ENCODE data around the gene TAB2.

DNA sequence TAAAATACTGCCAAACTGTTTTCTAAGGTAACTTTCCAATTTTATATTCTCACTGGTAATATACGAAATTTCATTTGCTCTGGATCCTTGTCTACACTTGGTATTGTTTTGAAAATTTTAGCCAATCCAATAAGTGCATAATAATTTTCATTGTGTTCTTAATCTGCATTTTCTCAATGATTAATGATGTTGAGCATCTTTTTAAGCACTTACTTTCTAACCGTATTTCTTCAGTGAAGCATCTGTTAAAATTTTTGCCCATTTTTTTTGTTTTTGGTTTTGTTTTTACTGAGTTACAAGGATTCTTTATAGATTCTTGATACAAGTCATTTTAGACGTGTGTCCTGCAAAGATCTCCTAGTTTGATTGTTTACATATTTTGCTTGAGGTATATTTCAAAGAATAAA, 142.8 kb upstream of the UST start:
- RRBS, result no CpG with 5 or more reads among the region's 3 CpGs

DNA sequence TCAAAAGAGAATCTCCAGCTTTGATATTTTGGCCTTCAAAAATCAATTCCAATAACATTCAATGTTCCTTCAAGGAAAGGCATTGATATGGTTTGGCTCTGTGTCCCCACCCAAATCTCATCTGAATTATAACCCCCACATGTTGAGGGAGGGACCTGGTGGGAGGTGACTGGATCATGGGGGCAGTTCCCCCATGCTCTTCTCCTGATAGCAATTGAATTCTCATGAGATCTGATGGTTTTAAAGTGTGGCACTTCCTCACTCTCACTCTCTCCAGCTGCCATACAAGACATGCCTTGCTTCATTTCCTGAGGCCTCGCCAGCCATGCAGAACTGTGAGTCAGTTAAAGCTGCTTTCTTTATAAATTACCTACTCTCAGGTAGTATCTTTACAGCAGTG, 53.0 kb upstream of the UST start:
- RRBS, result no CpG with 5 or more reads among the region's 1 CpG

DNA sequence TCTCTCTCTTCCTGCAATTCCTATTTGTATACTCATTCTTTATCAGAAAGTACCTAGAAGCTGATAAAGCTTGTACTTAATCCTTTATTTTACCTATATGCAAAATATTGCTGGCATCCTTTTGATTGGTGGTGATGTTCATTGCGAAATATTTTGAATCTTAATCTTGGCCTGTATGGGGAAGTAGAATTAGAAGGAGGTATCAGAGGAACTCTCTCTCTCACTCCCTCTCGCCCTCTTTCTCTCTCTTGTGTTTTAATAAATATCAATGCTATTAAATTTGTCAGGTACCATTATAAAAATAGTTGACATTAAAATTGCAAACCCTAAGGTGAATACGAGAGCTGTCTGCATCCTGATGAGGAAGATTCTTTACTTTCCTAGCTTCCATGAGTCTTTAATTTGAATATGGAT, 52.9 kb downstream of the UST start:
- RRBS, result no CpG with 5 or more reads among the region's 3 CpGs

GRCh38 chr6:148952517-148952822, 205.6 kb downstream of the UST start:
- RRBS, result no CpG with 5 or more reads among the region's 3 CpGs

DNA sequence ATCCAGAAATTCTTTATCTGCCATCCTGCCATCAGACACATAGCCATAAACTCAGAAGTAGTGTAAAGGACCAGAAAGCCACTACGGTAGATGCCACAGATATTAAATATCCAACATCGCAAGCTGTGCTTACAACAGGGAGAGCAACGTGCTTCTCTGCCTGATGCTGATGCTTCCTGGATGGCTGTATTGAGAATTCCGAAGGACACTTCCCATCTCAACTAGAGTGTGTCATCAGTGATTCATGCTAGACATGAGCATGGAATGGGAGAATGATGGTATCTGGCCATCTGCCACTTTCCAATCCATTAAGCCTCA, 265.1 kb downstream of the UST start:
- RRBS, result no CpG with 5 or more reads among the region's 4 CpGs

DNA sequence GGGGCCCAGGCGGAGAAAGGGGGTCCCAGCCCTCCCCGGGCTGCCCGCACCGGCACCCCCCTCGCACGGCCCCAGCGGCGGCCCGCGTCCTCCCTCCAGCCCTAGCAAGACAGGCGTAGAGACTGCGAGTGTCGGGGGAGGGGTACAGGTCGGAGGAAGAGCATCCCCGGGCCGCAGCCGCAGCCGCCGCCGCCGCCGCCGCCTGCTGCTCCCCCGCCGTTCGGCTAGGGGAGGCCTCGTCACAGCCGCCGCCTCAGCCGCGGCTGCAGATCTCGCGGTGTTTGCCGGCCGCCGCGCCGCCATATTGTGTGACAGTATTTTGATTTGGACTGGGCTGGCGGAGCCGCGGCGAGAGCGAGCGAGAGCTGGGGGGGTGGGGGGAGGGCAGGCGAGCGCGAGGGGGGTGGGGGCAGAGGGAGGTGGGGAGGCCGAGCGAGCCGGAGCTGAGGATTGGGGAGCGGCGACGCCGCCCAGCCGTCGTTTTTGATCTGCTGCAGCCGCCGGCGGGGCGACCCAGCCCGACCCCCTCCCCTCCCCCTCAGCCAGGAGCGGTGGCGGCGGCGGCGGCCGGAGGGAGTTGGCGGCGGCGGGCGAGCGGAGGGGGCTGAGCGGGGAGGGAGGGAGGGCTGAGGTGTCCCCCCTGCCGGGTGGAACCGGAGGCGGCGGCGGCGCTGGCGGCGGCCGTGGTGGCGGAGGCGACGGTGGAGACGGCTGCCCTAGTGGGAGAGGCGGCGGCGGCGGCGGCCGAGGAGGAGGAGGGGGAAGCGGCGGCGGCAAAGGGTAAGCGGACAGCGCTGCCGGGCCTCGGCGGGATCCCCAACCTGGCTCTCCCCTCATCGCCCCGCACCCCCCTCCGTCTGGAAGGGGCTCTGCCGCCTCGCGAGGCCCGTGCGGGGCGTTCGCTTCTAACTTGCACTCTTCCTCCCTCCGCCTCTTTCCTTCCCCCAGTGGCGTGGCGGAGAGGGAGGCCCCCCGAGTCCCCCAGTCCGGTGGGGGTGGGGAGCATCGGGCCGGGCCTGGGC, at the start of gene TAB2:
TSS of gene TAB2 (plus strand) at position 477 of the 1,022 bp plus-strand sequence.
- RRBS, result 2% methylated on average over 24 of the region's 117 CpGs

GRCh38 chr6:149415972-149416484, 16.0 kb downstream of the SUMO4 start:
- RRBS, result no CpG with 5 or more reads among the region's 3 CpGs

GRCh38 chr6:149565368-149565938, 722 bp upstream of the GINM1 start:
- RRBS, result no CpG with 5 or more reads among the region's 14 CpGs

DNA sequence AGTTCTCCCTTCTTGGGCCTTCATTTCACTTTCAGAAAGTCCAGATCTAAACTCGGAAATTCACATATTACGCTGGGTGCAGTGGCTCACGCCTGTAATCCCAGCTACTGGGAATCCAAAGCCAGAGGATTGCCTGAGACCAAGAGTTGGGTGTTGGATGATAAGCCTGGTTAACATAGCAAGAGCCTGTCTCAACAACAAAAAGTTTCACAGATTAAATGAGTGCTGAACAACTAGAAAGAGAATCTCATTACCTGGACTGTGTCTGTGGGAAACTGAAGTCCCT, 1.8 kb downstream of the GINM1 start:
- RRBS, result no CpG with 5 or more reads among the region's 3 CpGs

DNA sequence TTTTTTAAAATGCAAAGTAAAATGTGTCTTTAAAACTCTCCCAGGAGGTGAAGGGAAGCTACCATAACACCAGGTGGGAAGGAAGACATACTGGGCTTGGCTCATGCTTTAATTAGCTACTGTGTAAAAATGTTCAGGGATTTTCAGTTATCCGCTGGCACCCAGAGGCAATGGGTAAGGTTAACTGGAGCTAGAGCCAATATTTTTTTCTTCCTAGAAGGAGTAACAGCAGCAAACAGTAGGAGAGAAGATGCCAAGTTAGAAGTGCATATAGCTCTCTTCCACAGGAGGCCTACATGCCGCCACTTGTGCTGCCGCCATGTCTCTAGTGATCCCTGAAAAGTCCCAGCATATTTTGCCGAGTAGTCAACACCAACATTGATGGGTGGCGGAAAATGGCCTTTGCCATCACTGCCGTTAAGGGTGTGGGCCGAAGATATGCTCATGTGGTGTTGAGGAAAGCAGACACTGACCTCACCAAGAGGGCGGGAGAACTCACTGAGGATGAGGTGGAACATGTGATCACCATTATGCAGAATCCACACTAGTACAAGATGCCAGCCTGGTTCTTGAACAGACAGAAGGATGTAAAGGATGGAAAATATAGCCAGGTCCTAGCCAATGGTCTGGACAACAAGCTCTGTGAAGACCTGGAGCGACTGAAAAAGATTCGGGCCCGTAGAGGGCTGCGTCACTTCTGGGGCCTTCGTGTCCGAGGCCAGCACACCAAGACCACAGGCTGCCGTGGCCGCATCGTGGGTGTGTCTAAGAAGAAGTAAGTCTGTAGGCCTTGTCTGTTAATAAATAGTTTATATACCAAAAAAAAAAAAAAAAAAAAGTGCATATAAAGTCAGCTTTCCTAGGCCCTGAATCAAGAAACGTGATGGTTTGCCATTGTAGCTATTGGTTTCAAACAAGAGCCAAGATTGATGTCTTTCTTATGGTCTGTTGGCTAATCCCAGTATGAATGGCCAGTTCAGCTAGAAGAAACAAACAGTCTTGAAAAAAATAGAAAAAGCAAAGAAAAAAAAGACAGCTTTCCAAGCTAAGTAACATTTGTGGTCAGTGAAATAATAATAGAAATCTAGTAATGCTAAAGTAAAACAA, 27.9 kb downstream of the GINM1 start:
- RRBS, result no CpG with 5 or more reads among the region's 18 CpGs

DNA sequence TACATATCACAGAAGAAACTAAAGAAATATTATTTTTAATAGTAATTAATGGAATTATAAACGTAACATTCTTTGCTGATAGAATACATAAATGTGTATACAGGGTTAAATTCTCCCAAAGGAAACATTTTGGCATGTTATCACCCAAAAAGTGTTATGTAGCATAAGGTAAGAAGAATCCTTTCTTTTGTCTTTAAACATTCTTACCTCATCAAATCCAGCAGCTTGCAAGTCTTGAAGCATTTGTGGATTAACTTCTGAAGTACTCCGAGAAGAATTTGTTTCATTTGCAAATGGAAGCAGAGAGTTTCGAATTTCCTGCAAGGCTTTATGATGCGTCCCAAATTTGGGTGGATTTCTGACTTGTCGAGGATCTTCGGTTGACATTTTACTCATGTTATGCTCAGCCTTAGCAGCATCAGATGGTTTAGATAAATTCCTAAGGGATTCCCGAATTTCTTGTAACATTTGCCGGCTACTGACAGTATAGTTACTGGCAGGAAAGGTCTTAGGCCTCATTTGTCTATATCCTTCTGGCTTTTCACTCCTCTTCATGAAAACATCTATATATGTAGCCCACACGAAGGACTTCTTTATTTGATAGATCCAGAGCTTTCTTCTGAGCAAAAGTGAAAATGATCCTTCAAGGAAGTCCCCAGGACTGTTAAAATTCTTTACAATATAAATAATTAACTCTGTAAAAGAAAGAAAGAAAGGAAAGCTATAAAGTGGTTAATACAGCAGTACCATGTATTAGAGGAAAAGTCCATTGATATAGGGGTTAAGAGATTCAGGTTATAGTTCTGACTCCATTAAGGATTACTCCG, 16.1 kb downstream of the LATS1 start:
- RRBS, result no CpG with 5 or more reads among the region's 10 CpGs

DNA sequence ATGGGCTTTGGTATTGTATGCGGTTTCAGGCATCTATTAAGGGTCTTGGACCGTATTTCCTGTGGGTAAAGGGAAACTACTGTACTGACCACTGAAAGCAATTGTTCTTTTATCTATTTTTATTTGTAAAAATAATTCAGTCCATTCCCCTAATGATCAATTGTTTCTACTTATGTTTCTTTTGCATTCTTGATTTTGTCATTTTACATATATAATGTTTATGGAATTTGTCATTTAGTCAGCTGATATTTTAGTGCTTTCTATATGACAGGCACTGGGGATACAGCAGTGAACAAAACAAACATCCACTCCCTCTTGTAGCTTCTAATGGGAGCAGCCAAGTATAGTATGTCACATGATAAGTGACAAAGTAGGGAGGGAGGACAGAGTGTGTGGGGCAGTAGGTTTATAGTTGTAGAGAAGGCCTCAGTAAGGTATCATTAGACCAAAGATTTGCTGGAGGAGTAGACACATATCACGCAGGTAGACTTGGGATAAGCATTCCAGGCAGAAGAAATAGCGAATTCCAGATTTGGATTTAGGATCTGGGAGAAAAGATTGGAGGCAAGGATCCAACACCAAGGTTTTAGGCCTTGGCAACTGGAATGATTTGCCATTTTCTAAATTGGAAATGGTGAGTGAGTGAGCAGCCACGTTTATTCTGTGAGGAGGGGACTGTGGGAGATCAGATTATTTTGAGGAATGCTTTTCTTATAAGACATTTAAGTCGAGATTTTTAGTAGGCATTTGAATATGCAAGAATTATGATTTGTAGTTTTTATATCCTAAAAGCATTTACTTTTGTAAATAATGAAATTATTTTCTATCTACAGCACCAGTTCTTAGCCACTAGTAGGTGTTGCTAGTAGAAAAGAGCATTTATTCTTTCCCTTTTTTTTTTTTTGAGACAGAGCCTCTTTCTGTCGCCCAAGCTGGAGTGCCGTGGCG, 6.2 kb downstream of the PCMT1 start:
- RRBS, result no CpG with 5 or more reads among the region's 9 CpGs

- RRBS, result 97% methylated on average over 1 of the region's 7 CpGs
These were observed 40.5 kb downstream of the LRP11 start for GRCh38 chr6:149823555-149824191.

DNA sequence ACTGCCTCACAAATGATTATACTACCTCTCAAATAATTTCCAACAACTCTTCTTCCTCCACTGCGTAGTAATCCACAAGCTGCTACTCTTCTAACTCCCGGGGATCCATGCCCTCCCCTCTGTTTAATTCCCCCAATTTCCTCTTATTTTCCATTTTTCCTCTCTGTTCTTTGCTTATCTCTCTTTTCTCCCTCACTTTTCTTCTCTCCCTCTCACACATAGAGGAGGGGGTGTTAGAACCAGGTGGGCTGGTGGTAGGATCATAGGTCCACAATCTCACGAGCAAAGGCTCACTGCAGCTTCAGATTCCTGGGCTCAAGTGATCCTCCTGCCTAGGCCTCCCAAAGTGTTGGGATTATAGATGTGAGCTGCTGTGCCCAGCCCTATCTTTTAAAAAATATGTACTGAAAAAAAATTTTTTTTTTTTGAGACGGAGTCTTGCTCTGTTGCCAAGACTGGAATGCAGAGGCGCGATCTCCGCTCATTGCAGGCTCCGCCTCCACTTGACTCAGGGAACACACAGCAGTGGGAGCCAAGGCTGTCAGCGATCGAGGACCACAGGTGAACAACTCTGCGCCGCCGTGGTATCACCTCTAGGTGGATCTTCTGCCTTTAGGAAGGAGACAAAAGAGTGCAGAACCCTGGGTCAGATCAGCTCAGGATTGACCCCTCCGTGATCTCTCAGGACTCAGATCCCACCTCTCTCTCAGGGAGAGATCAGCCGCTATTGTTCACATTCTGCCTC, 13.8 kb downstream of the RAET1E start:
- RRBS, result no CpG with 5 or more reads among the region's 15 CpGs

DNA sequence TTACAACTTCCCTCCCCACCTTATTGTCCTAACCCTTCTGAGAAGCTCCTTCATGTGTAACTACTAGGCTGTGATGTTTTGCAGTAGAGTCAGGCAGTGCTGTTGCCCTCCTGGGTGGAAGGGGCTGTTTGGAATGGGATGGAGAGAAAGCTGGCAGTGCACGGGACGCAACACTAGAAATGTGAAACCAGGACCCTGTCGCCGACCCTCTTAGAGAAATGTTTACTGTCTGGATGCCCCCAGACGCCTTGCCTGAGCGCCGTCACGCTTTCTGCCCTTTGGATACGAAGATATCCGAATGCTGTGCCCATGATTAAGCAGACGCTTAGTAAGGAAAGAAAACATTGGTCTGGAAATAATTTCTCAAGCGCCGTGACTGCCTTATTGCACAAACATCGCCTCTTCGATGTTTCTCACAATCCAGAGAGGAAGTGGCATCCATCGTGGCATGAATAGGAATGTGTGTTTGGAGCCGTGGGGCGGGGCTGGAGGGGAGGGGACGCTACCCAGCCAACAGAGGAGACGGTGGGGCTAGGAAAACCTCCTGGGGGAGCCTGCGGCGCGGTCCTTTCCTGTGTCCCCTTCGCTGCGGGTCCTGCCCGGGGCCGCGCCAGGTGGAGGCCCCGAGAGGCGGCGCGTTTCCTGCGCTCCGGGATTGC, 636 bp upstream of the PPP1R14C start:
- RRBS, result 2% methylated on average over 9 of the region's 34 CpGs

- RRBS, result no CpG with 5 or more reads among the region's 4 CpGs
These were observed 105.0 kb downstream of the PLEKHG1 start for GRCh38 chr6:150704734-150705136.

- RRBS, result no CpG with 5 or more reads among the region's 12 CpGs
These were observed 115.6 kb downstream of the MTHFD1L start for GRCh38 chr6:150980992-150981631.

DNA sequence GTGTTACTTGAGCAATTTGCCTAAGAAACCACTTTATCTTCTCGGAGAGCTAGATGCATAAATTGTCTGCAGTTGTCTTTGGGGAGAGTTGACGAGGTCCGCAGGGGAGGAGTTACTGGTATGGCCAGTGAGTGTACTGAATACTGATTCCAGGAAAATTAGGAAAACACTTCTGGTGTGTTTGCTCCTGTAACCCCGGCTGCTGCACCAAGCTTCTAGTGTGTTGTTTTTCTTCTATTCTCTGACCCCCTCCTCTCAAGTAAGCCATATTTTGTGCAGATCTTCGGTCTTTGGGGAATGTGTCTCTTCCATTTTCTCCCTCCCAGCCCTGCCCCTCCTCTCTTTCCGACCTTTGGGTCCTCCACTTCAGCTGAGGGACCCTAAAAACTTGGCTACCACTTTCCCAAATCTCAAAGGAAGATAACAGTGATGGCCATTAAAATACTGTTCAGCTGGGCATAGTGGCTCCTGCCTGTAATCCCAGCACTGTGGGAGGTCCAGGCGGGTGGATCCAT, 103.2 kb upstream of the AKAP12 start:
- RRBS, result no CpG with 5 or more reads among the region's 7 CpGs

GRCh38 chr6:151348607-151349786, 42.4 kb downstream of the ZBTB2 start:
- RRBS, result no CpG with 5 or more reads among the region's 34 CpGs

DNA sequence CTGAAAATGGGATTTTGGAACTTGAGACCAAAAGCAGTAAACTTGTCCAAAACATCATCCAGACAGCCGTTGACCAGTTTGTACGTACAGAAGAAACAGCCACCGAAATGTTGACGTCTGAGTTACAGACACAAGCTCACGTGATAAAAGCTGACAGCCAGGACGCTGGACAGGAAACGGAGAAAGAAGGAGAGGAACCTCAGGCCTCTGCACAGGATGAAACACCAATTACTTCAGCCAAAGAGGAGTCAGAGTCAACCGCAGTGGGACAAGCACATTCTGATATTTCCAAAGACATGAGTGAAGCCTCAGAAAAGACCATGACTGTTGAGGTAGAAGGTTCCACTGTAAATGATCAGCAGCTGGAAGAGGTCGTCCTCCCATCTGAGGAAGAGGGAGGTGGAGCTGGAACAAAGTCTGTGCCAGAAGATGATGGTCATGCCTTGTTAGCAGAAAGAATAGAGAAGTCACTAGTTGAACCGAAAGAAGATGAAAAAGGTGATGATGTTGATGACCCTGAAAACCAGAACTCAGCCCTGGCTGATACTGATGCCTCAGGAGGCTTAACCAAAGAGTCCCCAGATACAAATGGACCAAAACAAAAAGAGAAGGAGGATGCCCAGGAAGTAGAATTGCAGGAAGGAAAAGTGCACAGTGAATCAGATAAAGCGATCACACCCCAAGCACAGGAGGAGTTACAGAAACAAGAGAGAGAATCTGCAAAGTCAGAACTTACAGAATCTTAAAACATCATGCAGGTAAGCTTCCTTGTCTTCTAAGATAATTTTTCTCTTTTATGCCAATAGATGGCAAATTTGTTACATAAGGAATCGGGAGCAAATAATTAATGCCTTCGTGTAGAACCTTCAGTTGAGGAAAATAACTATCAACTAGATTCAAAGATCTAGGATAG, 38.1 kb downstream of the ZBTB2 start:
- RRBS, result no CpG with 5 or more reads among the region's 13 CpGs